Liver (tissue), 9 donors: ENCODE data around the genes MAGEB1 and DYNLT3.

GRCh38 chrX:23332047-23332936, 2.4 kb upstream of the PTCHD1 start:
- PRO-cap, 5 experiments = no peak in any of the 5 experiments
- RAMPAGE, long total RNA, 2 experiments = no peak in any of the 2 experiments
- RRBS = 25% methylated on average over 3 of the region's 47 CpGs

- PRO-cap, 5 experiments = no peak in any of the 5 experiments
- RAMPAGE, long total RNA, 2 experiments = no peak in any of the 2 experiments
- RRBS = no CpG with 5 or more reads among the region's 5 CpGs
These were observed 14.8 kb downstream of the PRDX4 start for GRCh38 chrX:23682036-23682619.

DNA sequence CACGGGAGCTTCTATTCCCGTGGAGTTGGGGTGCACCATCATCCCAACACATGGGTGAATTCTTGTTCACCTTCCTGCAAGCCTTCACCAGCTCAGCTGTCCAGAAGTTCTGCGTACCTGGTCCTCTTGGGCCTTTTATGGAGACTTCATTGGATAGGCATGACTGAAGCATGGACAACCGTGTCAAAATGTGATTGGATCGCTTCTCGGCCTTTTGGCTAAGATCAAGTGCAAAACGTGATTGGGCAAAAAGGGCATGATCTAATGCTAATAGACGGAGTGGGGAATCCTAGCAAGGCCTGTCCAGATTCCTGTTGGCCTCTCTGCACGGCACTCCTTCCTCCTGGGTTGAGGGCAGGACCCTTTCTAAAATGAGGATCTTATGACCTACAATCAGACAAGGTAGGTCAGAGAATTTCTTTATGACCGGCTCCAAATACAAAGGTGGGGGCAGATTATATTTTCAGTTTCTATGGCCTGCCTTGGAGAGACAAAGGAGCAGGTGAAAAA, 24.9 kb downstream of the PRDX4 start:
- PRO-cap, 5 experiments = no peak in any of the 5 experiments
- RAMPAGE, long total RNA, 2 experiments = no peak in any of the 2 experiments
- RRBS = no CpG with 5 or more reads among the region's 10 CpGs

GRCh38 chrX:23839224-23839382, 56.1 kb downstream of the SAT1 start:
- PRO-cap, 5 experiments = peak in 1 of 5 experiments; most common plus-strand start chrX:23839293 (in 1)
- RAMPAGE, long total RNA, 2 experiments = no peak in any of the 2 experiments

DNA sequence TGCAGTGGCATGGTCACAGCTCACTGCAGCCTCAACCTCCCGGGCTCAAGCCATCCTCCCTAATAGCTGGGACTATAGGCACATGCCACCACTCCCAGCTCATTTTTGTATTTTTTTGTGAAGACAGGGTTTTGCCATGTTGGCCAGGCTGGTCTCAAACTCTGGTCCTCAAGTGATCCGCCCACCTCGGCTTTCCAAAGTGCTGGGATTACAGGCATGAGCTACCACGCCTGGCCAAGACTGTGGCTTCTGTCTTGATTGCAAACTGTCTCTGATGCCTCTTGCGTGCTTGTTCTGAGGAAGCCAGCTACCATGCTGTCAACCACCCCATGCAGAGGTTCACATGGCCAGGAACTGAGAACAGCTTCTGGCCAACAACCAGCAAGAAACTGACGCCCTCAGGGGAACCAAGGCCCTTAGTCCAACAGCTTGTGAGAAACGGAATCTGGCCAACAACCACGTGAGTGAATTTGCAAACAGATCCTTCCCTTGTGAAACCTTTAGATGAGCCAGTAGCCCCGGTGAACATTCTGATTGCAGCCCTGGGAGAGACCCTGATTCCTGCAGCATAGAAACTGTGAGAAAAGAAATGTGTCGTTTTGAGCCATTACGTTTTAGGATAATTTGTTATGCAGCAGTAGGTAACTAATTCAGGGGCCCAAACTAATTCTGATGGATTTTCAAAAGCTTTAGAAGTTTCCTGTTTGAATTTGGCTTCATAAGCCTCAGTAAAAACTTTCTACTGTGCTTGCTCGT, 71.1 kb downstream of the SUPT20HL2 start:
- PRO-cap, 5 experiments = no peak in any of the 5 experiments
- RAMPAGE, long total RNA, 2 experiments = no peak in any of the 2 experiments
- RRBS = no CpG with 5 or more reads among the region's 12 CpGs

DNA sequence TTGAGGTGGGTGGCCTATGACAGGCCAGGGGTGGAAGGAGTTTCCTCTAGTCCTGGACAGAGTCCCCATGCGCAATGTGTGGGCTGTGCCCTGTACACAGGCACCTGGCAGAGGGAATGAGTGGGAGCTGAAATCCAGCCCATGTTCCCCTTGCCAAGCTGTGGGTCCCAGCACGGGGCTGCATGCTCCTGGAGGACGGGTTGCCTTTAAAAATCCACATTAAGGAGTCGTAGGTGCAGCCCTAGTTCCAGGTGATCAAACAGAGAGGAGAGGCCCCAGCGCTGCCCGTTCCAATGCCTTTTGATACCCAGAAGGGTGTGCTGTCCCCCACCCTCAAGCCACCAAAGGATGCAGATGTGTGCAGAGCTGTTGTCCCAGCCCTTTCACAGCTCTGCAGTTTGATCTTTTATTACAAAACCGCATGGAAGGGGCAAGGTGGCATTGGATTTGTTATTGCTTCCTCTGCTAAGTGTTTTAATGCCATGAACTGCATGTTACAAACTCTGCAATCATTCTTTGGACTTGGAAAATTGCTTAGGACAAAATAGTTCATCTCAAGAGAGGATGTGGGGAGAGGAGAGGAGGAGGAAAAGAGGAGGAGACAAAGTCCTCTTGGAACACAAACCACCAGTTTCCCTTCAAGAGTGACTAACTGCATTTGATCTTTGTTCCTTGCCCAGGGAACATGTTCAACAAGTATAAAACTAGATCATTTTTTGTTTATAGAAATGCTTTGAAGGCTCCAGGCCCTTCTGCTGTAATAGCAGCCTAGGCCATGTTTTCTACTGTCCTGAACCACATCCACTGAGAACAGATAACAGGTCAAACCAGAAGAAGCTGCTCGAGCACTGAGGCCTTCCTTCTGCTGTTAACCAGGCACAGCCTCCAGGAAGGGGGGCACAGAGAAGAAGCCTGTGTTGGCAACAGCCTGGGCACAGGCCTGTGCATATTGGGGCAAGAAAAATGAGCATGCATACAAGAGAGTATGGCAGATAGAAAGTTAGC, 37.7 kb upstream of the PDK3 start:
- PRO-cap, 5 experiments = no peak in any of the 5 experiments
- RAMPAGE, long total RNA, 2 experiments = no peak in any of the 2 experiments
- RRBS = no CpG with 5 or more reads among the region's 8 CpGs

DNA sequence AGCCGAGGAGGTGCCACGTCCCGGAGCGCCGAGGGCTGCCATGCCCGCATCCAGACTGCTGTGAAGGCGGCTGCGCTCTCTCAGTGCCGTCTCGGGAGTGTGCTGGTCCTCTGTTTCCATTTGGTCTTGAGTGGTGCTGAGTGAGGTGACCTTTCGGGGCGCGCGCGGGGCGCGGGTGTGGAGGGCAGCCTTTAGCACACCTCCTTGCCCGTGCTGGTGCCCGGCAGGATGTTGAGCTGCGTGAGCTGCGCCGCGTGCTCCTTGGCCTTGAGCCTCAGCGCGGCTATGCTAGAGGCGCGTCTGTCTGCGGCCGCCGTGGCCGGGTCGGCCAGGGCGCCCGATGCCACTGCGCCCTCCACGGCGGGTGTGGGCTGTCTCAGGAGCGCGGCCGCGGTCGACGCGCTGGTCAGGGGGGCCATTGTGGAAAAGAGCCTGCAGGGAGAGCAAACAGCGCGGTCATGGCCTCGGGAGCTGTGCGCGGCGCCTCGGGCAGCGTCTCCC, 11.2 kb downstream of the ARX start:
- PRO-cap, 5 experiments = no peak in any of the 5 experiments
- RAMPAGE, long total RNA, 2 experiments = no peak in any of the 2 experiments
- RRBS = 20% methylated on average over 11 of the region's 52 CpGs

GRCh38 chrX:29426128-29426480, 789.3 kb upstream of the MAGEB2 start:
- PRO-cap, 5 experiments = no peak in any of the 5 experiments
- RAMPAGE, long total RNA, 2 experiments = no peak in any of the 2 experiments
- RRBS = no CpG with 5 or more reads among the region's 1 CpG

- PRO-cap, 5 experiments = no peak in any of the 5 experiments
- RAMPAGE, long total RNA, 2 experiments = no peak in any of the 2 experiments
- RRBS = no CpG with 5 or more reads among the region's 45 CpGs
These were observed at the start of gene MAGEB1 for GRCh38 chrX:30246514-30247532. MAGEB1 (plus strand) TSS chrX:30247146.

GRCh38 chrX:30638552-30638989, 14.7 kb upstream of the GK start:
- PRO-cap, 5 experiments = no peak in any of the 5 experiments
- RAMPAGE, long total RNA, 2 experiments = no peak in any of the 2 experiments
- RRBS = no CpG with 5 or more reads among the region's 3 CpGs

DNA sequence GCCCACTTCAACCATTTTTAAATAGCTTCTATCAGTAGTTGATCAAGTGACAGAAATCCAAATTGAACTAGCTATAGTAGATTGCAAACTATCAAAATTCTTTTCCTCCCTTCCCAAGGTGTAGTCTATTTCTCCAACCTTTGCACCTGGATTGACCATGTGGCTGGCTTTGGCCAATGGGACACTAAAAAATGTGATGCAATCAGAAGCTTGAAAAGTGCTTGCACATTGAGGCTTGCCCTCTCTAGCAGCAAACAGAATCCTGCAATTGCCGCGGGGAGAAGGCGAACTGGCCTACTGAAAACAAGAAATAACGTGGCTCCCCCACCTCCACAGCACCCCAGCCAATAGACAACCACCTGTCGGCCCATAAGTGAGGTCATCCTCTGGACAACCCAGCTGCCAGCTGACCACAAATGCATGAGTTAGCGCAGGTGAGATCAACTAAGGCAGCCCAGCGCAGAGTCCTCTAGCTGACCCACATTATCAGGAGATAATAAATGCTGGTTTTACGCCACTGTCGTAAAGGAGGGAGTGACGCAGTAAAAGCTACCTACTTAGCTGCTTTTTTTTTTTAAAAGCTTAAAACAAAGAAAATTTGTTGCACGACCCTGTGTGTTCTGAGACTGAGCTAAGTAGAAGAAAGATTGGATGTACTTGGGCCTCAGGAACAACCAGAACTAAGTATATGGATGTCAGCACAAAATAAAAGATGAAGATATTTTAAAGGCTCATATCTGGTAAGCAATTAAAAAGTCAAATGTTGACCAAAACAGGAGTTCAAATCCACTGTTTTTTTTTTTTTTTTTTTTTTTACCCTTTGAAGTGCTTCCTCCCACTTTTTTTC, 95.3 kb downstream of the GK start:
- PRO-cap, 5 experiments = no peak in any of the 5 experiments
- RAMPAGE, long total RNA, 2 experiments = no peak in any of the 2 experiments
- RRBS = no CpG with 5 or more reads among the region's 11 CpGs

DNA sequence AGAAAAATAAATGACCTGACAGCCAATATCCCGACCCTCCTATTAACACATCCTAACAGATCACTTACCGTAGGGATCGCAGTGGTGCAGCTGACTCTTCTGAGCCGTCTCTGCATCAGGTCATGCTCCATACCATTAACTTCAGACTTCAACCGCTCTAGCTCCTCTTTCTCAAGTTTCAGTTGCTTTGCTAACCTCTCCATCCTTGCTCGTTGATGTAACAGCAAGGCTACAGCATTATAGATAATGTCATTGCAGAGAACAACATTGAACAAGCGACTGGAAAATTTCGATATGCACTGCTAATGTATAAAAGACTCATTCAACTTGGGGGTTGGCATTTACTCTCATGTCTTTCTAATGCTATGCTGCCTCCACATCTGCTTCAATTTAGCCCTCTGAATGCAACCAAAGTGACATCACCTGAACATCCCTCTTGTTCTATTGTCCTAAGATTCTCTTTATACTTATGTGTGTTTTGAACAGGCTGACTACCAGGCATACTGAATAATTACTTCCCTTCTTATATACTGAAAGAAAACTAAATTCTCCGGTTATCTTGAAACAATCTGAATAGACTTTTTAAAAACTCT, 36.2 kb downstream of the TAB3 start:
- PRO-cap, 5 experiments = no peak in any of the 5 experiments
- RAMPAGE, long total RNA, 2 experiments = no peak in any of the 2 experiments
- RRBS = no CpG with 5 or more reads among the region's 9 CpGs

GRCh38 chrX:32389484-32389775, 821.9 kb downstream of the DMD start:
- PRO-cap, 5 experiments = no peak in any of the 5 experiments
- RAMPAGE, long total RNA, 2 experiments = no peak in any of the 2 experiments
- RRBS = no CpG with 5 or more reads among the region's 2 CpGs

DNA sequence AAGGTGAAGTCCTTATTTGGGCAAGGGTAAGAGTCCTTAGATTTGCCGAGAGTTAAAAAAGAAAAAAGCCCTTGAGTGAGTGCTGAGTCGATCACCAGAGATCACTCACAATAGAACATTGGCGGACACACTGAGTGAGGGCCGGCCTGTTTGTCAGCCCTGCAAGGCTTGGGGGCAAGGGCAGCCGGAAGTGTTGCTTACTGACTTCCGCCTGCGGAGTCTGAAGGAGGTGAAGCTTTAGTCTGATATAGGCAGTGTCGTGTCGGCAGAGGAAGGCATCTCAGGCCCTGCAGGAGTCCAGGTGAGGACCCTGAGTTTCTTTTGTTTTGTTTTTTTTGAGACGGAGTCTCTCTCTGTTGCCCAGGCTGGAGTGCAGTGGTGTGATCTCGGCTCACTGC, 409 bp downstream of the MAGEB16 start:
- PRO-cap, 5 experiments = peak in 5 of 5 experiments; most common plus-strand start position 187 of the sequence (in 5)
- RAMPAGE, long total RNA, 2 experiments = no peak in any of the 2 experiments
- RRBS = no CpG with 5 or more reads among the region's 11 CpGs

- PRO-cap, 5 experiments = no peak in any of the 5 experiments
- RAMPAGE, long total RNA, 2 experiments = no peak in any of the 2 experiments
- RRBS = no CpG with 5 or more reads among the region's 7 CpGs
These were observed 455.5 kb downstream of the CFAP47 start for GRCh38 chrX:36375129-36375367.

GRCh38 chrX:36963937-36964256, 44.3 kb upstream of the FAM47C start:
- PRO-cap, 5 experiments = peak in 3 of 5 experiments; most common minus-strand start chrX:36964012 (in 3)
- RAMPAGE, long total RNA, 2 experiments = no peak in any of the 2 experiments
- RRBS = 27% methylated on average over 17 of the region's 30 CpGs

GRCh38 chrX:37043578-37043954, 35.4 kb downstream of the FAM47C start:
- PRO-cap, 5 experiments = no peak in any of the 5 experiments
- RAMPAGE, long total RNA, 2 experiments = no peak in any of the 2 experiments
- RRBS = 86% methylated on average over 5 of the region's 34 CpGs

- PRO-cap, 5 experiments = no peak in any of the 5 experiments
- RAMPAGE, long total RNA, 2 experiments = no peak in any of the 2 experiments
- RRBS = no CpG with 5 or more reads among the region's 4 CpGs
These were observed 1.8 kb downstream of the CYBB start for GRCh38 chrX:37781237-37782468.

DNA sequence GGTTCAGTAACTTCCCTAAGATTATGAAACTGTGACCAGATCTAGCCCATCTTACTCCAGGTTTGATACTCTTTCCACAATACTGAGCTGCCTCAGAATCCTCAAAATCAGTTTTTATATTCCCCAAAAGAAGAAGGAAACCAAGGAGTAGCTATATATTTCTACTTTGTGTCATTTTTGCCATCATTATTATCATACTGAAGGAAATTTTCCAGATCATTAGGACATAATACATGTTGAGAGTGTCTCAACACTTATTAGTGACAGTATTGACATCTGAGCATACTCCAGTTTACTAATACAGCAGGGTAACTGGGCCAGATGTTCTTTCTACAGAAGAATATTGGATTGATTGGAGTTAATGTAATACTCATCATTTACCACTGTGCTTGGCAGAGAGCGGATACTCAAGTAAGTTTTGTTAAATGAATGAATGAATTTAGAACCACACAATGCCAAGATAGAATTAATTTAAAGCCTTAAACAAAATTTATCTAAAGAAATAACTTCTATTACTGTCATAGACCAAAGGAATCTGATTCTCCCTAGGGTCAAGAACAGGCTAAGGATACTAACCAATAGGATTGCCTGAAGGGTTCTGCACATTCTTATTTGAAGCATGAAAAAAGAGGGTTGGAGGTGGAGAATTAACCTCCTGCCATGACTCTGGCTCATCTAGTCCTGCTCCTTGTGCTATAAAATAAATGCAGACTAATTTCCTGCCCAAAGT, 31.5 kb downstream of the CYBB start:
- PRO-cap, 5 experiments = no peak in any of the 5 experiments
- RAMPAGE, long total RNA, 2 experiments = no peak in any of the 2 experiments
- RRBS = no CpG with 5 or more reads among the region's 1 CpG

- PRO-cap, 5 experiments = peak in 5 of 5 experiments; most common plus-strand start chrX:37847681 (in 3); most common minus-strand start chrX:37847571 (in 5)
- RAMPAGE, long total RNA, 2 experiments = start-site peak on the minus strand in 2 of 2 experiments, at chrX:37847522-37847575 at its widest, 238 to 670 reads per replicate
- RRBS = 22% methylated on average over 14 of the region's 71 CpGs
These were observed at the start of gene DYNLT3 for GRCh38 chrX:37846827-37847986. DYNLT3 (minus strand) TSS chrX:37847571.